Metastatic Breast Carcinoma in the Brain (tissue), 10 donors: Measurements from ENCODE around the gene ACTN1.

GRCh38 chr14:68652039-68652454, 140.8 kb downstream of the ZFP36L1 start:
- PRO-cap, 10 experiments = peak in 1 of 10 experiments; most common minus-strand start chr14:68652299 (in 1)

GRCh38 chr14:68734124-68734622, 58.7 kb downstream of the ZFP36L1 start:
- PRO-cap, 10 experiments = no peak in any of the 10 experiments

DNA sequence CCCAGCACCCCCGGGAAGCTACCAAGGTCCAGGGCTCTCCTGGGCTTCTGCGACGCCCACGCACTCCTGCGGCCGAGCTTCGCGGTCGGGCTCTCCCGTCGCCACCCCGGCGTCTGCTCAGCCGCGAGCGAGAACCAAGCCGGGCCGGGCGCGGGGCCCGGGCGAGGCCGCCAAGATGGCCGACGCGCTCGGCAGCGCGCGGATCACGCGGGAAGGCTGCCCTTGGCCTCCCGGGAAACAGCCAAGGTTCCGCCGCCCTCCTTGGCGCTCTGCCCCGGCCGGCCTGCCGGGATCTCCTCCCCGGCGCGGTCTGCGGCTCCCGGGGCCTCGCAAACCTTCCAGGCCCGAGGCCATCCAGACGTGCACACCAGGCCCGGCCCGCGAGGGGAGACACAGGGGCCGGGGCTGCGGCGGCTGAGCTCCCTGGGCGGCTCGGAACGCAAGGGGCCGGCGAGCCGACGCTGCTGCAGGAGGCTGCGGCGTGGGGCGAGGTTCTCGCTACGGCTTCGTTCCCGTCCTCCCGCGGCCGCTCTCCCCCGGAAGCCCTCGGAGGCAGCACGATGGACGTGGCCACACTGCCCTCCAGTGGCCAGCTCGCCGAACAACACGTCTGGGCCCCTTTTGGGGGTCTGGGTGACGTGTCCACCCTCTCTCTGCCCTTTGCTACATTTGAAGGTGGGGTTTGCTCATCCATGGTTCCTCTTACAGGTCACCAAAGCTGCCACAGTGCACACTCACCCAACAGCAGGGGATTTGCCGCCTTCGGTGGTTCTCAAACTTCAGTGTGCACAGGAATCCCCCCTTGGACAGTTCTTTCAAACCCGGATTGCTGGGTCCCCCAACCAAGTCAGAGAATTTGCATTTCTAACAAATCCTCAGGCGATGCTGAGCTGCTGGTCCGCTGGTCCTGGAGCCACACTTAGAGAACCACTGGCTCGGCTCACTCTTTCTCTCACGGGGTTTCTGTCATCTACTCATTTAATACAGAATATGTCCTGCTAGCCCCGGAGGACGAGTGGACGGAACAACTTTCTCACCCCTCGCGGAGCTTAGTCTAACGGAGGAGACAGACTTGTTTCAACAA, 23.8 kb upstream of the ZFP36L1 start:
- PRO-cap, 10 experiments = peak in 10 of 10 experiments; most common plus-strand start position 120 of the sequence (in 4); most common minus-strand start position 115 of the sequence (in 8)

GRCh38 chr14:68924224-68924964, 54.7 kb downstream of the ACTN1 start:
- PRO-cap, 10 experiments = no peak in any of the 10 experiments

GRCh38 chr14:68931983-68932556, 47.0 kb downstream of the ACTN1 start:
- PRO-cap, 10 experiments = no peak in any of the 10 experiments

GRCh38 chr14:68958320-68959087, 20.6 kb downstream of the ACTN1 start:
- PRO-cap, 10 experiments = no peak in any of the 10 experiments

DNA sequence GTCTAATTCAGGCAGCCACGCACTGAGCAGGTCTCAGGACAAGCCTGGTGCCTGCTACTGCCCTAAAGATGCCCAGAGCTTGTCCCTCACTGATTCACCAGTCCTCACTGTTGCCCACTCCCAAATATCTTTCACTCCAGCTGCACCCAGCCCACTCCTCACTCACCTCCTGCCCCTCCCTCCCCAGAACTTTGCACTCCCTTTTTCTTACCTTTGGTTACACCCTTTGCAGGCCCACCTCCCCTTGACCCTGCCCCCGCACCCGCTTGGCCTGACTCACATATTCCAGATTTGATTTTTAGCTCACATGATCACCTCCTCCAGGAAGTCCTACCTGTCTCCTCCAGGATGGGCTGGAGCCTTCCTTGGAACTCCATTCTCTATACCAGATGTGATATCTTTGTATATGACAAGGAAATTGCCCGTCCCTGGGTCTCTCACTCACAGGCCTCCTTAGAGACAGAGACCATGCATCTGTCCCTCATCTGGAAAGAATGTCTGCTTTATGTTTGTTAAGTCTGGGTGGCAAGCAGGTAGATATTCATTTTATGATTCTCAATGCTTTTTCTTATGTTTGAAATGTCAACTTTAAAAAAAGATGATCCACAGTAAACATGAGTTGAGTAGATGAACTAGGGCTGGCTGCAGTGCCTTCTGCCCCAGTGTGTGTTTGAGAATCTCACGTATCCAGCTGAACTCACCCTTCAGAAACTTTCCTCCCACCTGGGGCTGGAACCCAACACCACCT, 16.1 kb downstream of the ACTN1 start:
- PRO-cap, 10 experiments = no peak in any of the 10 experiments

DNA sequence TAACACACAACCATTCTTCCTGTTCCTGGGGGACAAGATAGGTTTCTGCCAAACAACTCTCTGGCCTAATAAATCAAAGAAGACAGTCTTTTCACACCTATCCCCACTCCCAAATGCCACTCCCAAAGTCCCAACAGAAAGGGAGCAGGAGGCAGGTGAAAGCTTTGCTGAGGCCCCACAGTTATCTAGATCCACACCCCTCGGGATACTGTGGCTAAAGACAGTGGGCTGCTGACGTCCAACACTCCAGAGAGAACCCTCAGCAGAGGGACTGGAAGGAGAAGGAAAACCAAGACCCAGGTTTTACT, 12.7 kb downstream of the ACTN1 start:
- PRO-cap, 10 experiments = no peak in any of the 10 experiments

DNA sequence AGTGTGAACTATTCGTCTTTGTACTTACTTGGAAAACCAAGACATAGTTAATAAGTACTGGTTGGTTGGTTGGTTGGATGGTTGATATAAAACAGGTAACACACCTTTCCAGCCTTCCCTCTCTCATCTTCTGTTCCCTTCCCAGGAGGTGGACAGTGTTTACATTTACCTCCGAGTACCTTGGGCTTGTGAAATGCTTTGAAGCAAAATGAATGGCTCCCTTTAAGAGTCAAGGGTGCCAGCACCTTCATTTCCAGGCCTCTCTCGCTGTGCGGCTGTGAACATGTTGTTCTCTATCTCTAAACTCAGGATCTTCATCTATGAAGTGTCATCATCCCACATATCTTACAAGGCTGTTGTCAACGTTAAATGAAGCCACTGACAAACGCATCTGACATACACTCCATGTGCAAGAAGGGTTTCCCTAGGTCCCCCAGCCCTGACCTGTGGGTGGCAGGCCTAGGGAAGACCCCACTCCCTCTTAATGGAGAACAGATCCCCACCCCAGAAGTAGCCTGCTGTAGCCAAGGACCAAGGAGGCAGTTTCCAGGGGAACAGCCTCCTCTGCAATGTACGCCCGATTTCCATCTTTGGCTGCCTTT, 7.7 kb downstream of the ACTN1 start:
- PRO-cap, 10 experiments = peak in 1 of 10 experiments; most common minus-strand start position 266 of the sequence (in 1)

DNA sequence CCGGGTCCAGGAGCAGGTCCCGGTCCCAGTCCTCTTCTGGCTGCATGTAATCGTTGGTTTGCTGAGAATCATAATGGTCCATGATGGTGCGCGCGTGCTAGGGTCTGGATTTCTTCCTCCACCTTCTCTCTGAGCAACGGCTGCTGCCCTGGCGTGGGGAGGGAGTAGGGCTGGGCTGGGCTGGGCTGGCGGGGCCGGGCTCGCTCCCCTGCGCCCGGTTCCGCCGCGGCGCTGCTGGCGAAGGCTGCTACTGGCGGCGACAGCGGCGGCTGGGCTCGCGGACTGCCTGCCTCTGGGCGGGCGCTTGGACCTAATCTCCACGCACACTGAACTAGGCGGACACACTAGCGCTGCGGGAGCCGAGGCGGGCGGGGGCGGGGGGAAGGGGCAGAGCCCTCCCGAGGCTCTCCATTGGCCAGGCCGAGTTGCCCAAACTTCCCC, at the start of gene ACTN1:
Gene ACTN1, minus strand, starts transcription at position 328 of the 441 bp plus-strand sequence.
- PRO-cap, 10 experiments = peak in 10 of 10 experiments; most common minus-strand start position 284 of the sequence (in 5)

GRCh38 chr14:69055960-69056404, 76.9 kb upstream of the ACTN1 start:
- PRO-cap, 10 experiments = no peak in any of the 10 experiments

DNA sequence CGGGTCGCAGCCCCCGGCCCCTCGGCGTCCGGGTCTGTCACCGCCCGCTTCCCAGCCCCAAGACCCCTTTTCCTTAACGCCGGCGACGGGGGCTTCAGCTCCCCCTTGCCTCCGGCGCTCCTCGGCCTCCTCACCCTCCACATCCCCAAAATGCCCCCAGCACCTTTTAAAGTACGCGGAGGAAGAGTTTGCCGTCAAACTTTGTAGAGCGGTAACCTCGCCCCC, 756 bp downstream of the DCAF5 start:
- PRO-cap, 10 experiments = no peak in any of the 10 experiments

DNA sequence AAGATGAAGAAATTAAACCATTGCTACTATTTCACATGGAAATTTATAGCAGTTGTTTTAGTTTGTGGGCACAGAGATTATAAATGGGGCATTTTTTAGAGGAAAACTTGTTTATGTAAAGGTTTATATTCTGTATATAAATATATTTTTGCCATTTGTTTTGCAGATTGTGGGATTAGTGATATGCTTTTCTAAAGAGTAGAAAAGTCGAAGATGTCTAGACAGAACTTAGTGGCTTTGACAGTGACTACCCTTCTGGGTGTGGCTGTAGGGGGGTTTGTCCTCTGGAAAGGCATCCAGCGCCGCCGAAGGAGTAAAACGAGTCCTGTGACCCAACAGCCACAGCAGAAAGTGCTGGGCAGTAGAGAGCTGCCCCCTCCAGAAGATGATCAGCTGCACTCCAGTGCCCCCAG, 18.0 kb downstream of the EXD2 start:
- PRO-cap, 10 experiments = no peak in any of the 10 experiments

DNA sequence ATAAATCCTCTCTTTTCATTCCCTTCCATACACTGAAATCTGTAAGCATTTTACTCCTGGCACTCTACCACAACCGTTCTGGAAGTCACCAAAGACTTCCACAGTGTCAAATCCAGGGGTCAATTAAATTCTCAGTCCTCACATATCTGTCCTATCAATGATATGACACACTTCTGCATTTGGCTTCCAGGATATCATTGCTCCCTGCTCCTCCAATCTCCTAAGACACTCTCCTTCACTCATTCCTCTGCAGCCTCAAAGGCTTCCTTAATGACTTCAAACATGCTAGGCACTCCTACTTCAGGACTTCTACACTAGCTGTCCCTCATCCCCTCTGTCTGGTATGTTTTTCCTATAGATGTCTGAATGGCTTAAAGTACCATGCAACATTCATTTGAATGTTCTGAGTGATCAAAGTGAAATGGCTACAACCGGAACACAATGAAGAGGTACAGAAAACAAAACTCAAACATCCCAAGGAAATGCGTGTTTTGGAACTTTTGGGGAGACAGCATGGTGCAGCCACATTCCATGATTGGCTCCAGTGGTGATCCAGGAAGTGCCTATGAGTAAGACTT, 12.3 kb downstream of the ERH start:
- PRO-cap, 10 experiments = no peak in any of the 10 experiments

DNA sequence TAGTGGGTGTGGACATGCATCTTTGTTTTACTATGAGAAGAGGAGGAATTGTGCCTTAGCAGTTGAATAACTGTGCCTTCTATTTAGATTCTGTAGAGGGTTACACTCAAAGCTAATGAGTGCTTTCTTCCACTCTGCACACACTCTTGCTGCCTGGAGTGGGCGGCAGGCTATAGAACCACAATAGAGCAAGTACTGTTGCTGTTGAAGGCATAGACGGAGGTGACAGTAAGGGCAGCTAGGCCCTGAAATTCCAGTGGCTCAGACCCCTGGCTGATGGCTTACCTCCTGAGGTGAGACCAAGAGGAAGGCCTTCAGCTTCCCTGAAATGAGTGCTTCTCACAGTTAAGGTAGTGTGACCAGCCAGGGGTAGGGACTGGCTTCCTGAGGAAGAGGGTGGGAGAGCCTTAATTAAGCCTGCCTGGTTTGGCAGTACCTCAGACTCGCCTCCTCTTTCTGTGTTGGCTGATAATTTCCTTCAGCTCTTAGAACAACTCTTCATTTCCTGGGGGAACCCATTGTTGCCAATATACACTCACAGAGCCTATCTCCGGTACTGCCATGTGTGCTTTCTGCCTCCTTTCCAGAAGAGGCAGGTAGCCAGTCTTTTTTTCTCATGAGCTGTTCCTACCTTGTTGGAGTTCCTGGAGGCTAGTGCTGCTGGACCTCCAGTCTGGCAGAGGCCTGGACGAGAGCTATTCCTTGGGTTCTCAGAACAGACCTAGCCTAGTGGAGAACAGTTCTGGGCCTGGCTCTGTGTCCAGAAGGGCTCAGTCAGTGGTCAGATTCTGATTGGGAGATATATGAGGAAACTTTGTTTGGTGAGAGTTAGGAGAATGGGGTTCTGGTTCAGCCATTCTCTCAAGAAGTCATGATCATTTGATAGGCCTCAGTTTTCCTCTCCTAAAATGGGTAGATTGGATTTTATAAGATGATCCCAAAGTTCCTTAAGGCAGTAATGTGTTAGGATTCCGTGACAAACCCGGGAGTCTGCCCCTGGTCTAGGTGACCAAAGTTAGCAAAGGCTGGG, 25.0 kb downstream of the SUSD6 start:
- PRO-cap, 10 experiments = no peak in any of the 10 experiments

- PRO-cap, 10 experiments = peak in 1 of 10 experiments; most common plus-strand start chr14:69692890 (in 1)
Measured at GRCh38 chr14:69692467-69693718, 74.0 kb upstream of the SRSF5 start.

GRCh38 chr14:69711719-69712288, 55.1 kb upstream of the SRSF5 start:
- PRO-cap, 10 experiments = no peak in any of the 10 experiments

DNA sequence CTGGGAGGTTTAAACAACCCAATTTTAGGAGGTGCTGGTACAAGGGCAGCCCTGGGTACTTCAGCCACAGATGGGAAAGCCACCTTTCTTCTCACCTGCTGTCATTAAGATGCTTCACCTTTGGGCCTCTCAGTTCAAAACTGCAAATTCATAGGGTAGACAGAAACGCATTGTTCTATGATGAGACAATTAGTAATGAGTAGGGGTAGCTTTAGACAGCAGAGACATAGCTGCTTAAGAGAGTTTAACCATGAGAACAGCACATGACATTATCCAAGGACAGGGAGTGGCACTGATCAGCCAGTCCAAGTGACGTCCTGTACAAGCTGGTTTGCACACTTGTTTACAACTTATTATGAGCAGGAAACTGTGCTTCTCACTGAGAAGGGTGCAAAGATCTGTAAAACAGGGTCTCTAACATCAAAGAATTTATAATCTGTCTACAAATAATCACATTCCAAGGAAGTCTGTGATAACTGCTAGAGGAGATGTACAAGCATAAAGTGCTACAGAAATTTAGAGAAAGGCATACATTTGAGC, 11.2 kb upstream of the SRSF5 start:
- PRO-cap, 10 experiments = no peak in any of the 10 experiments

DNA sequence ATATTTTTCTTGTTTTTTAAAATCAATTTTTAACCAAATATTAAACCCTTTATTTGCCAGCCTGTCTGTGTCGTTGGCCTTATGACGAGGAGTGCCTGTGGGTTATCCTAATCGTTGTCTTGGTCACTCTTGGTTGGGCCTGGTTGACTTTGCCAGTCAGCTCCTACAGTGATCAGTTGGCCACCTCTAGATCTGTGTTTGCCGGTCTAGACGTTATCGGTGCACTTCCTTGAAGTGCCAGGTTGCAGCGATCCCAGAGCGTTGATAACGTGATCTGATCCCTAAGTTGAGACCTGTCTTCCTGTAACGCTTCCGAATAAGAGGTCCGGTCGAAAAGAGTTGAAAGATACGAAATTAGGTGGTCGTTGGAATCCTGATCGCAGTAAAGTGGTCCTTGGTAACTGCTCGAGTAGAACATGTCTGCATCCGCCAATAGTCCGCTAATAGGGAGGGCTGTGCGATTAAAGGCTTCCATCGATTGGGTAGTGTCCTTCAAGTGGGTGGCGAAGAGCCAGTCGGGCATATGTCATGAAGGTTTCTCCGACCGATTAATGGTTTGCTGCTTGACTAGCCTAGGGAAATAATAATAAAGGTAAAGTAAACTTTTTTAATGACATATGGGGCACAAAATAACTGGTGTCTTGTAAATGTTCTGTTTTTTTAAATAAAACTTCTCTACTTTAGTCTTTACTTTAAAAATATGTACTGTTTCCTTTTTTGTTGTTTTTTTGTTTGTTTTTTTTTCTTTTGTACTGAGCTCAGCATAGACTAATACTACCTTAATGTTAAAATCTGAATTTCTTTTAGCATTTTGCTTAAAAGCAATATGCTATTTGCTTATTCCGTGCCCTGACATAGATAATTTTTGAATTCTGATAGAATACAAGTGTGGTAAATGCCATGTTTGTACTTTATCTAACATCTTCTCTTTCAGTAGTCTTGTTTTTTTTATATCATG, 2.8 kb downstream of the SRSF5 start:
- PRO-cap, 10 experiments = no peak in any of the 10 experiments

- PRO-cap, 10 experiments = peak in 5 of 10 experiments; most common plus-strand start chr14:69778609 (in 4)
Measured at GRCh38 chr14:69778288-69778884, 11.4 kb downstream of the SRSF5 start.